Measurements from ENCODE around the genes RTN4RL2, OR6Q1, OR5B12 and OR4D11.

GRCh38 chr11:57460233-57460878, at the start of gene RTN4RL2:
TSS of gene RTN4RL2 (plus strand) at chr11:57460528.
- PRO-cap, result unidirectional peak, plus-strand start at chr11:57460528; bidirectional peak, plus-strand start at chr11:57460693, minus-strand start at chr11:57460570
CAGE:
- cytosol, long polyA plus RNA, result no peak
- long polyA plus RNA, result no peak
- nucleus, long polyA plus RNA, result start-site peak on the plus strand at chr11:57460702-57460852, 22 and 32 reads in 2 replicates

DNA sequence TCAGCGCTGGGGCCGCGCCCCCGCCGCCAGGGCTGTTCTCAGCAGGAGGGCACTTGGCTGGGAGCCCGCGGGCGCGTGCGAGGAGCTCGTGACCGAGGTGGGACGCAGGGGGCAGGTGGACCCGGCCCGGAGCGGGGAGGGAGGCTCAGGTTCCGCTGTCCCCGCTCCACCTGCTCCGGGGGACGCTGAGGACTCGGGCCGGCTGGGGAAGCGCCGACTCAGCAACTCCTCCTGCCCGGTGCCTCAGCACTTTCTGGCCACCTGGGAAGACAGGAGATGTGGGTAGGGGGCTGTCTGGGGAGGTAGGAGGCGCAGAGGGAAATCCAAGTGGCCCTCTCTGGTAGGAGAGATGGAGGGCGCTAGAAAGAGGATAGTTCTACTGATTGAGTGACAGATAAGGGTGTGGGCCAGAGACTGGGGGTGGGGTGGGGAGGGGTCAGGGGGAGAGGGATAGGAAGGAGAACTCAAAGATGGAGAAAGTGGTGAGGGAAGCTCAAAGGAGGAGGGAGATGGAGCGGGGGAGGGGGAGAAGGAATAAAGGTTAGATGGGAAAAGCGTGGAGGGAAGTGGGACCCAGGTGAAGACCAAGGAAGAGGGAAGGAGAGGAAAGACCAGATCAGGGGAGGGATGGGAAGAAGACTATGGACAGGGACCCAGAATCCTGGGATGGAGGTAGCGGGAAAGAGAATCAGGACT, 839 bp downstream of the RTN4RL2 start:
- PRO-cap, result no peak
CAGE:
- cytosol, long polyA plus RNA, result no peak
- long polyA plus RNA, result no peak
- nucleus, long polyA plus RNA, result no peak

DNA sequence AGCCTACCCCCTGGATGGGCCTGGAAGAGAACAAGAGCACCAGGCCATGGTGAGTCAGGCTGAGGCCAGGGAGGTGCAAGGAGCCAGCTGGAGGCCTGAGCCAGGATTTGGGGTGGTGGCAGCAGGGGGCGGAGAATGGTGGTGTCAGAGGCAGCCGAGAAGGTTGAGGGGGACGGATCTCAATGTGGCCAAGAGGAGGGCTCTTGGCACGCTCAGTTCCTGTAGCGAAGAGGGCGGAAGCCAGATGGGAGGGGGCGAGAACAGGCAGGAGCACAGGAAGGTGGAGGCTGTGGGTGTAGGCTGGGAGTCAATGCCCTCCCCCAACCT, 13.7 kb downstream of the RTN4RL2 start:
- PRO-cap, result no peak
CAGE:
- cytosol, long polyA plus RNA, result no peak
- long polyA plus RNA, result no peak
- nucleus, long polyA plus RNA, result no peak

DNA sequence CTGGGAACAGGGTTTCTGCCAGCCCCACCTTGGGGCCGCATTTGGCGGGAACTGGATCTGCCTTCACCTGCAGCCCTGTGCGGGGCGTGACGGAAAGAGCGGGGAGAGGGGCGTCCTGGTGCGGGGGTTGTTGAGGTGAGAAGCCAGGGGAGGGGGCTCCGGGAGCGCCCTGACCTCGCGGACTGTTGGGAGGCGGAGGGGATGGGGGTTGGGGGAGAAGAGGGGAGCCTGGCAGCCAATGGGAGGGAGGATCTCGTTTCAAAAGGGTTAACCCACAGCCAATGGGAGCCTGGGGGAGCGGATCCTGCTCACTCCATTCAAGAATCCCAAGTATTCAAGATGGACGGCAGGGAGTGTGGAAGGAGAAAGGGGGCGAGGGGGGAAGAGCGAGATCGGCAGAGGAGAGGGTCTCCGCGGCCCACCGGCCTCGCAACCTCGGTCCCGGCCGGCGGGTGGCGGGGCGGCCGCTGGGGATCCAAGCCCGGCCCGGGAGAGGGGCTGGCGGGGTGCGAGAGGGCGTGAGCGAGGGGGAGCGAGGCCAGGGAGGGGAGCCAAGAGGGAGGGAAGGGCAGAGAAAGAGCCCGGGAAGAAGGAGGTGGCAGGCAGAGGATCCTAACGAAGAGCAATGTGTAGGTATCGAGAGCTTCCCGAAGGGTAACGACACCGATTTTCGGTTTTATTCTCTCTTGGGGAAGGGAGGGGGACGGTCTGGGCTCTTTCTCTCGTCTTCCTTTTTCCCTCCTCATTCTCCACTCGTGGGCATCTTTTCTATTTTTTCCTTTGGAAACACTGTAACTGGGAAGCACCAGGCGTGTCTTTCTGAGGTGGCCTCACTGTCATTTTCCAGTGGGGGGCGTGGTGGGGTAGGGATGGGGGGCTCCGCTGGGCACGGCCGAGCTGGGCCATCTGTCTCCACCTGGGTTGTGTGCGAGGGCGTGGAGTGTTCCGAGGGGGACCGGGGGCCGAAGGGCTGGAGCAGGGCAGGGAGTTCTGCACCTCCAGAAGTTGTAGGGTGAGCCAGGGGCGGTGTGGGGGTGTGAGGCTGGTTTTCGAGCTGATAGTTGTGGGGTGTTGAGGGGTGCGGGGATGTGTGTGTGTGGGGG, 11.3 kb downstream of the YPEL4 start:
- PRO-cap, result no peak
CAGE:
- cytosol, long polyA plus RNA, result no peak
- long polyA plus RNA, result no peak
- nucleus, long polyA plus RNA, result no peak

GRCh38 chr11:57639520-57640177, 10.1 kb downstream of the YPEL4 start:
- PRO-cap, result no peak
CAGE:
- cytosol, long polyA plus RNA, result no peak
- long polyA plus RNA, result no peak
- nucleus, long polyA plus RNA, result no peak

- PRO-cap, result no peak
CAGE:
- cytosol, long polyA plus RNA, result no peak
- long polyA plus RNA, result no peak
- nucleus, long polyA plus RNA, result no peak
Measured at GRCh38 chr11:57740814-57741078, 545 bp upstream of the SELENOH start.

GRCh38 chr11:57825979-57826373, 64.4 kb downstream of the CTNND1 start:
- PRO-cap, result no peak
CAGE:
- cytosol, long polyA plus RNA, result no peak
- long polyA plus RNA, result no peak
- nucleus, long polyA plus RNA, result no peak

- PRO-cap, result no peak
CAGE:
- cytosol, long polyA plus RNA, result no peak
- long polyA plus RNA, result no peak
- nucleus, long polyA plus RNA, result no peak
Measured at GRCh38 chr11:58030720-58031223, at the start of gene OR6Q1. TSS of gene OR6Q1 (plus strand) at chr11:58030953.

DNA sequence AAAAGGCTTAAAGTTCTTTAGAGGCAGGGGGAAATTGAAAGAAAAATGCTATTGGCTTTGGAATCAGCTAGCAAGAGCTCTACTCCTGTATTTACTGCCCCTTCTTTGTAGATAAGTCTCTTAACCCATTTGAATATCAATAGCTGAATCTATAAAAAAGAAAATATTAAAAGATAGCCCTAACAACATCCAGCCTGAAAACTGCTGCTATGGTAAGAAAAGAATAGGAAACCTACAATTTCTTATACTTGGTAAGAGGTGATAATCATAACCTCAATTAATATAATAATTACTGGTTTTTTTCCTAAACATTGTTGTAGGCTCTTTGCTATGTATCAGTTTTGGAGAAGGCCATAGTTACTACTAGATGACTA, at the start of gene OR5B12:
TSS of gene OR5B12 (minus strand) at position 66 of the 374 bp plus-strand sequence.
- PRO-cap, result no peak
CAGE:
- cytosol, long polyA plus RNA, result no peak
- long polyA plus RNA, result no peak
- nucleus, long polyA plus RNA, result no peak

- PRO-cap, result no peak
CAGE:
- cytosol, long polyA plus RNA, result no peak
- long polyA plus RNA, result no peak
- nucleus, long polyA plus RNA, result no peak
Measured at GRCh38 chr11:58523986-58524871, 16.3 kb upstream of the OR5B21 start.

DNA sequence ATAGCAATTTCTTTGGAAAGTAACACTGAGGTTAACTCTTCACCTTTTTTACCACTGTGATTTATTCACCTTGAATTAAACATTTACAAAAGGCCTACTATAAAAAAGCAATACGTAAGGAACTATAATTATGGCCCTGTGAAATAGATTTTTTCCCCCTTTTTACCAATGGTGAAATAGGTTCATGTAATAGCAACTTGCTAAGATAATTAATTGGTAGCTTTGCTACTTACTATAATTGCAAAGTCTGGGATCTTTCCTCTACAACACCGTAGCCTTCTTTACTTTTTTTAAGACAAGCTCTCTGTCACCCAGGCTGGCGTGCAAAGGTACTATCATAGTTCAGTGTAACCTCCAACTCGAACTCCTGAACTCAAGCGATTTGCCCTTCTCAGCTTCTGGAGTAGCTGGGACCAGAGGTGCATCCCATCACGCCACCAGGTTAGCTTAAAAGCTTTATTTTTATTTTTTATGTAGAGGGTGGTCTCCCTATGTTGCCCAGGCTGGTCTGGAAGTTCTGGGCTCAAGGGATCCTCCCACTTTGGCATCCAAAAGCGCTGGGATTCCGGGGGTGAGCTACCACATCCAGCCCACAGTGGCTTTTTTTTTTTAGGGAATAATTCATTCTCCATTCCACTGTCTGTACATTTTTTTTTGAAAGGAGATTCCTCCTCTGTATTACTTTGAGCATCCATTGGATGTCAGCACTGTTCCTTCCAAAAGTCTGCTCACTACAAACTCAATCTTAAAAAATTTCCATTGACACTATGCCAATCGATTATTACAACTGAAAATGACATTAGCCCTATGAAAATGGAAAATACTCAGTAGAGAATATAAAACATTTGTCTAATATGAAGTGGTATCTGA, 1.1 kb upstream of the LPXN start:
- PRO-cap, result no peak
CAGE:
- cytosol, long polyA plus RNA, result no peak
- long polyA plus RNA, result no peak
- nucleus, long polyA plus RNA, result no peak

DNA sequence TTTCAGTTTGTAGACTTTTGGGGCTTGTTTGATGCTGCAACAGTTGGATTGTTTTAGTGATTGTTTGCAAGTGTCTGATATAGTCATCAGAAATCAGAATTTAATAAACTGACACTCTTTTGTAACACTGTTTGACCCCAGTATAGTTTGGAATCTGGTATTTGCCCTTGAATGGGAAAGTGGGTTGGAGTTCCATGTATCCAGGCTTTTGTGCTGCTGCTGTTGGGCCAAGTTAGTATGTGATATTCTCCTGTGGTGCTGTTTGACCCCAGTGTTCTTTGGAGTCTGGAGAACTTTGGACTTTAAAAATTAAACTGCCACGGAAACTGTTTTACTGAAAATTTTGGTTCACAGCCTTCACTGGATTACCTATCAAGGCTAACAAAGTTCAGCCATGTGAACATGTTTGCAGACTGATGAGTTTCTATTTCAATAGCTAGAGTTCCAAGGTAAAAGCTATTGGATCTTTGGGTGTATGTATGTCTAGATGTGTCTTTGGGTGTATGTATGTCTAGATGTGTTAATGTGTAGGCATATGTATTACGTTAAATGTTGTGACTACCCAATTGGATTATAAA, 754 bp downstream of the GLYATL1 start:
- PRO-cap, result no peak
CAGE:
- cytosol, long polyA plus RNA, result no peak
- long polyA plus RNA, result no peak
- nucleus, long polyA plus RNA, result no peak

DNA sequence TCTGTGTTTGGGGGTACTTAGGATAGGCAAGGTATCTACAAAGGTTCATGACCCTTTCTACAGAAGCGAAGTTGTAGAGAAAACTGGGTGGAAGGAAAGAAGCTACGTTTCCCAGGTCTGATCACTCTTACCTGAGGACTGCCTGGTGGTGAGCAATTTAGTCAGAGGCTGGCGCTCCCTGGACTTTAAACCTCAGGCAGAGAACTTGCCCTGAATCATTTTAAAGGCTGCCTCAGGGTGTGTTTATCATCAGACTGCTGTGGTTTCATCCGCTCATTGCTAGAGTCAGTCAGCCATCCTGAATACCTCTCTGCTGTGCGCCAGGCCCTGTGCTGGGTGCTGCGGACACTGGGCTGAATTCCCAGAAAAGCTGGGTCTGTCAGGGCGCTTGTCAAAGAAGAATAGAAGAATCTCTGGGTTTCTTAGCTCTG, 2.7 kb downstream of the DTX4 start:
- PRO-cap, result no peak
CAGE:
- cytosol, long polyA plus RNA, result no peak
- long polyA plus RNA, result no peak
- nucleus, long polyA plus RNA, result no peak

GRCh38 chr11:59184951-59185934, 13.3 kb downstream of the DTX4 start:
- PRO-cap, result no peak
CAGE:
- cytosol, long polyA plus RNA, result no peak
- long polyA plus RNA, result no peak
- nucleus, long polyA plus RNA, result no peak

DNA sequence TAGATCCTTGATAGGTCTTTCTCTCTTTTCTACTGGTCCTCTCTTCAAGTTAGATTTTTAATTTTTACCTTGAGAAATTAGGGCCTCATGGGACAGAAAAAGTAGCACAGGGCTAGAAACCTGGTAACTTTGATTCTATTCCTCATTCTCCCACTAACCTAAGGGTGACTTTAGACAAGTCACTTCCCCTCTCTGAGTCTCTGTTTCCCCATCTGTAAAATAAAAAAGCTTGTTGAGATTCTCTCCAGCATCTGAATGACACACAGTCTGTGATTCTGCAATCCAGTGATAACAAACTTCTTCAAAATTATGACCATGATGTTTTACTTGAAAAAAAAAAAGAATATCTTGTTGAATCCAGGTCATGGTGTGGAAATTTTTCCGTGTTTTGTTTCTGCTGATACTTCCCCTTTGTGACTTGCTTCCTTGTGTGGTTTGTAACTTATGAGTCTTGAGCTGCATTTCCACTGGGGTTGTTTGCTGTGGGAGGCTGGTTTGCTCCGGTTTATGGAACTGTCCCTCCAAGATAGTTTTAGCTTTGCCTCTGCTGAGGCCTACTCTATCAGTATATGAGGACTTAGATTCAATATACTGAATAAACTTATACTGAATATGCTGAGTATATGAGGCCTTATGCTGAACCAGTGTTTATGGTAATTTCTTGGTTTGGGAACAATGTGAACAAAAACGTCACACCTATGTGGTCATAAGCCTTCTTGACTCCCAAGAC, 9.9 kb upstream of the MPEG1 start:
- PRO-cap, result no peak
CAGE:
- cytosol, long polyA plus RNA, result no peak
- long polyA plus RNA, result no peak
- nucleus, long polyA plus RNA, result no peak

- PRO-cap, result no peak
CAGE:
- cytosol, long polyA plus RNA, result no peak
- long polyA plus RNA, result no peak
- nucleus, long polyA plus RNA, result no peak
Measured at GRCh38 chr11:59503278-59503871, at the start of gene OR4D11. TSS of gene OR4D11 (plus strand) at chr11:59503576.

DNA sequence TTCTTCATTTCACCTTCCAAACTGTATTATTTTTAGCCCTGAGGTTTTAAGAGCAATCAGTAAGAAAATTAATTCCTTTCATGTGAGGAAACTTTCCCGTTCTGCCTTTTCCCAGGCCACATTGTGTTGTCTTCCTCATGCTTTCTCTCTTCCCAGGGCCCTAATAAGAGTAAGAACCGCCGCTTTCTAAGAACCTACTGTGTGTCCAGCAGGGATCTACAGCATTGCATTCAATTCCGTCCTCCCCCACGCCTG, 46.6 kb downstream of the OR4D9 start:
- PRO-cap, result no peak
CAGE:
- cytosol, long polyA plus RNA, result no peak
- long polyA plus RNA, result no peak
- nucleus, long polyA plus RNA, result no peak

- PRO-cap, result no peak
CAGE:
- cytosol, long polyA plus RNA, result no peak
- long polyA plus RNA, result no peak
- nucleus, long polyA plus RNA, result no peak
Measured at GRCh38 chr11:59603728-59604107, 11.9 kb downstream of the OSBP start.

DNA sequence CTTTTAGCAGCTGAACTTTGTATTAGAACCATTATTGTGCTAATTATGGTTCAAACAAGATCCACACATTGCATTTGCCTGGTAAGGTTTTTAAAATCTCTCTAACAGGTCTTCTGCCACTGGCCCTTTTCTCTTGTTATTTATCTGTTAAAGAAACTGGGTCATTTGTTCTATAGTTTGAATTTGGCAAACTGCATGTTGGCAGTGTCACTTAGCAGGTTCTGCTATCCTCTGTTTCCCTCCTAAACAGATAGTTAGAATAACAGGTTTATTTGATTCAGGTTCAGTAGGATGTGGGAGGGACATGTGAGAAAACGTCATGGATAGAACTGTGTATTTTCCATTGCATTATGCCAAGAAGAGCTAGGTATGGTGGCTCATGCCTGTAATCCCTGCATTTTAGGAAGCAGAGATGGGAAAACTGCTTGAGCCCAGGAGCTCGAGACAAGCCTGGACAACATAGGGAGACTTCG, 24.4 kb downstream of the PATL1 start:
- PRO-cap, result no peak
CAGE:
- cytosol, long polyA plus RNA, result no peak
- long polyA plus RNA, result no peak
- nucleus, long polyA plus RNA, result no peak

DNA sequence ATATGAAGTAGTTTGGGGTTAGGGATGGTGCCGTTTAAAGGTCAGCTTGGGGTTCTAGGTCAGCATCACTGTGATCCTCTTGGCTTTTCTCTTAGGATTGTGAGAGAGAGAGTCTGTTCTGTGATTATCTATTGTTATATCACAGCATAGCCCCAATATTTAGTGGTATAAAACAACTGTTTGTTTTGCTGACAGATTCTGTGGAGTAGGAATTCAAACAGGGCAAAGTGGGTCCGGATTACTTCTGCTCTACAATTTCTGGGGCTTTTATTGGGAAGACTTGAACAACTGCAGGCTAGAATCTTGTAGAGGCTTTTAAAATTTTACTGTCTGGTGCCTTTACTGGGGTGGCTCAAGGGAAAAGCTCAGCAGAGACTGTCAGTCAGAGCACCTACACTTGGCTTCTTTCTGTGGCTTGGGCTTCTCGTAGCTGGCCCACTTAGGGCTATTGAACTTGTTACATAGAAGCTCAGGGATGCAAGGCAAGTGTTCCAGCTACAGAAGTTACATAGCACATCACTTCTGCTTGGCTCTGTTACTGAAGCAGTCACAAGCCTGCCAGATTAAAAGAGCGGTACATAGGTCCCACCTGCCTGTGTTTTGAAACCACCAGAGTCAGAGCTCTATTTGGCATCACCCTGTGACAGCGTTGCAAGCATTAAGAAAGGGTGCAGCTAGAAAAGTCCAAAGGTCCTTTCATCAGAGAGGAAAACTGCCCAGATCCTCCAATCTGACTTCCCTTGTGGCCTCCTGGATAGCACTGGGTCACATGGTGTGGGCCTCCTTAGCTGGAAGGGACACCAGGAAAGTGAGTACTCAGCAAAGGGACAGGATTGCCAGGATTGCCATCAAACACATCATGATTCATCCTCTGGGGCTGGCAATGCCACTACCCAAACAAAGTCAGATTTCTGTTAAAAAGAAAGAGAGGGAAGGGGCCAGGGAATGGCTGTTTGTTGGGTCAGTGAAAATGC, 22.7 kb downstream of the STX3 start:
- PRO-cap, result no peak
CAGE:
- cytosol, long polyA plus RNA, result no peak
- long polyA plus RNA, result no peak
- nucleus, long polyA plus RNA, result no peak

Measured in A549 (cell line).